Omental fat pad (tissue), 4 donors: ENCODE measurements around a stretch of chr7.

- PRO-cap, result no peak
- RAMPAGE, long total RNA, 4 experiments, result no peak in any of the 4 experiments
Measured at GRCh38 chr7:26152550-26153267, 711 bp downstream of the NFE2L3 start.

DNA sequence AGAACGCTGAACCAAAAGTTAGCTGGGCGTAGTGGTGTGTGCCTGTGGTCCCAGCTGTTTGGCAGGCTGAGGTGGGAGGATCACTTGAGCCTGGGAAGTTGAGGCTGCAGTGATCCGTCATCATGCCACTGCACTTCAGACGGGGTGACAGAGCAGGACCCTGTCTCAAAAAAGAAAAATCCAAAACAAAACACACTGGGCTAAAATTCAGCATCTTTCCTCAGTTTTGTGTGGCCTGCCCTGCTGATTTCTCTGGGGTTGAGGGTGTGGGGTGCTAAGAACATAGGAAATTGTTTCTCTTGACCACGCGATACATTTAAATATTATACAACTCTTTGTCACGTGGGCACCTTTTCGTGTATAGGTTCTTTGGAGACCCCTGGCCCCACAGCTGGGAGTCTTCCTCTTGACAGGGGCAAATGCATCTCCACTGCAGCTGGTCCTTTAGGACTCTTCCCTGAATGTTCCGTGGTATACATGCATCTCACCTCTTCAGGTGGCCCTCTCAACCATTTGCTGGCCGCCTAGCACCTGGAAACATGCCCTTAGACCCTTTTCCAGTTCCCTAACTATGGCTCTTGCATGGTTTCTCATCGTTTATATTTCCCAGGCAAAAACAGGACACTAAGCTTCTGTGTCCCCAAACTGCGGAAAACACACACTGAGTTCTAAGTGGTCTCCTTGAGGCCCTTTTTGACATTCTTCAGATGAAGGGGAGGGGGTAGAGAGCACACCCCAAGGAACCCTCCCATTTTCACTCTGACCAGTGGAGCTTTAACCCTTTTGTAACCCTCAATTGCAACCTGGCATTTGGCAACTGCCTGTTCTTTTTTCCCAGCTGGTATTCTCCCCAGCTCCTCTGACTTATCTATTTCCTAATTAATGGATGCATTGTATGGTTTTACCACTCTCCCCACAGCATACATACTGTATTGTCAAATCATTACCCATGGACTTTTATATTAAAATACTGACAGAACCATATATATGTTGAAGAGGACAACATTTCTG is 20.7 kb downstream of the HNRNPA2B1 start:
- PRO-cap, result no peak
- RAMPAGE, long total RNA, 4 experiments, result no peak in any of the 4 experiments

DNA sequence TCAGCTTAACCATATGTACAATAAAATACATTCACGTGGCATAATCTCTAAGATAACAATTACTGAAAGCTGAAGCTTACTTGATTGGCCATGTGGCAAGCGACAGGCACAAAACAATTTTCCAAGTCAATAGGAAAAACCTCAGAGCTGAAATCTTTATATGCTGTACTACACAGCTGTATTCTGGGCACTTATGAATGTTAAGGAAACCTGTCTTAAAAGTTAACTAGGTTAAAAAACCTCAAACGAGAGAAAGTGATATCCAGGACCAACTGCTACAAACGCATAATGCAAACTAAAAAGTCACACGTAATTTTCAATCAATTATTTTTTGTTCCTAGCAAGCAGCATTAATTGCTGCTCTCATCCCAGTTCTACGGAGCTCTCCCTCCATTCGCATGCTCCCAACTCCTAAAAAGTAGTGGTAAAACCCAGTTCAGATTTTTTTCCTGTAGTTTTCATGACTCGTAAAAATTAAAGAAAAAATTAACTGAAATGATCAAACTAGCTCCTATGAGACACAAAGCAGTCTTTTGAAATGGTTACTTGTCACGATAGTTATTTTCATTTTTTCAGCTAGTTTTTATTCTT is 2.0 kb downstream of the HNRNPA2B1 start:
- PRO-cap, result no peak
- RAMPAGE, long total RNA, 4 experiments, result no peak in any of the 4 experiments

DNA sequence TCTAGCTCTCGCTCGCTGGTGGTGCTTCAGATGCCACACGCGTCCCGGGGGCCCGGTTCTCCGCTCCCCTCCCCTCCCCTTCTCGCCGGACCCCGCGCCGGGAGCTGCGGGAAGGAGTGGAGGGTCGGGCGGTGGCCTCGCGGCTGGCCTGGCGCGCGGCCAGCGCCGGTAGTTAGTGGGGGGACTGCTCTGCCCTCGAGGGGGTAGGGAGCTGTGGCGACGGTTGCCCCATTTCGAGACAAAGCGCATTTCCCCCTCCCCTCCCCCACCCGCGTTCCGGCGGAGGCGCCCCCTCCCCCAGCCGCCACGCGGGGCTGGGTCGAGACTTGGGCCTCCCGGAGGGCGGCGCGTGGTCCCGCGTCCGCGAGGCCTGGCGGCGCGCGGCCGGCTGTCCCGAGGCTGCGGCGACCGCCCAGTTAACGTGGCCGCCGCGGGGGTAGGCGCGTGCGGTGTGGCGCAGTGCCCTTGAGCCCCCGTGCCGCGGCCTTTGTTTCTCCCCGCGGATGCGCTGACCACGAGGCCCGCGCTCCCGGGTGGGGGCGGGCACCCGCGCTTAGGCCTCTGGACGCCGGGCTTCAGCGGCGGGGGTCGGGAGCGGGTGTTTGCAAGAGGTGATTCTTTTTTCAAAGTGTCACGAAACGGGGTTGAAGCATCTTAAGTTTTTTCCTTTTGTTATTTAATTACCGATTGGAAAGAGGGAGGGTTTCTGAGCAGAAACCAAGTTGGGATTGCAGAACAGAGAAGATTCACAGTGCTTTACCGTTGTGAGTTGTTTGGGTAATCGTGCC is 495 bp downstream of the CBX3 start:
- PRO-cap, result no peak
- RAMPAGE, long total RNA, 4 experiments, result no peak in any of the 4 experiments

- PRO-cap, result no peak
- RAMPAGE, long total RNA, 4 experiments, result no peak in any of the 4 experiments
Measured at GRCh38 chr7:26211426-26212440, 10.2 kb downstream of the CBX3 start.

DNA sequence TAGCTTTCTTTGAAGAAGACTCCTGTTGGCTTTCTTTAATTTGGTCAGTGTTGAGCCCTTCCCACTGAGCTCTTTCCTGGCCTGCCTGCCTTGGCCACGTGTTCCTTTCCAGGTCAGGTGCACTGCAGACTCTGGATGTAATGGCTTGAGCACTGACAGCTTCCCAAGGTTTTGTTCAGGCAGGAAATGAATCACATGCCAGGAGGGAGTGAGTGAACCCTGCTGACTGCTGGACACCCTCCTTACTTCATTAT is 29.7 kb downstream of the SNX10 start:
- PRO-cap, result no peak
- RAMPAGE, long total RNA, 4 experiments, result no peak in any of the 4 experiments

- PRO-cap, result no peak
- RAMPAGE, long total RNA, 4 experiments, result no peak in any of the 4 experiments
Measured at GRCh38 chr7:26360680-26361101, 69.0 kb downstream of the SNX10 start.

DNA sequence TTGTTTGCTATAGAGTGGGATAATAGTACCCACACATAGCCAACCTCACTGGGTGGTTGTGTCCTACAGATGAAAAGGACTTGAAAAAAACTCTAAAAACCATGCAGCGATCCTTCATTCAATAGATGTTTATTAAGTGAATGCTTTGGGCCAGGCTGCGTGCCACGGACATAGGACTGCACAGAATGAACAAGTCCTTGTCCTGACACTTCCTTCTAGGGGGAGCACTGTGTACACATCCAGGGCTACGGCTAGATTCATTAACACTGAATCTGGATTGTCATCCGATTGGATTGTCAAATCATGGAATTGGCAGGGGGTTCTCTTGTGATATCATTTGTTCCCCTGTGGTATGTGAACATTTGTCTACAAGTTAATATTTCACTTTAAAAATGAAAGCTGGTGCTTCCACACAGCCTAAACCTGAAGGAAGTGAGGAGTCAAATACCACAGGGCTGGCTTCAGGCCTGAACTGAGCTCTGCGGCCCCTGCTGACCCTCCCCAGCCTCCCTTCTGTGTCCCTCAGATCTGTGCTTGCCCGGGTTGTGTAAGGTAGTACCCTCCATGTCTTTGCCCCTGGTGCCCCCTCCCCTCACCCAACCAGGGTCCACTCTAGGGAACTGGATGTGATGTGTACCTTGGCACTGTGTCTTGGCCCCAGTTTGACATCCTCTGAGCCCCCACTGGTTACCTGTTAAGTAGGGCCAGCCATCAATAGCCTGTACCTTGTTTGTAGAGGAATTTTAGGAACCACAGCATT is 75.6 kb downstream of the SNX10 start:
- PRO-cap, result no peak
- RAMPAGE, long total RNA, 4 experiments, result no peak in any of the 4 experiments

DNA sequence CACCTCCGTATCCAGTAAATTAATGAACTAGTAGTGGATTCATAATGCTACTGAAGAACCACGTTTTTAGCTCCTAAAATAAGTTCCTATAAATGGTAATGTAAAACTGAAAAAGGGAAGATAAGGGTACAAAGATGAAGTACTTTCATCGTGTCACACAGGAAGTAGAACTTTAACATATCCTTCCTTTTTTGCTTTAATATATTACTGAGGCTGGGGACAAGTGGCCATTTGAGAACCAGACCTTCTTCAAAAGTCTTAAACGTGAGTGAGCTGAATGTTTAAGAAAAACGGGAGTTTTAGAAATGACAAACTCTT is 879 bp downstream of the SKAP2 start:
- PRO-cap, result no peak
- RAMPAGE, long total RNA, 4 experiments, result no peak in any of the 4 experiments

DNA sequence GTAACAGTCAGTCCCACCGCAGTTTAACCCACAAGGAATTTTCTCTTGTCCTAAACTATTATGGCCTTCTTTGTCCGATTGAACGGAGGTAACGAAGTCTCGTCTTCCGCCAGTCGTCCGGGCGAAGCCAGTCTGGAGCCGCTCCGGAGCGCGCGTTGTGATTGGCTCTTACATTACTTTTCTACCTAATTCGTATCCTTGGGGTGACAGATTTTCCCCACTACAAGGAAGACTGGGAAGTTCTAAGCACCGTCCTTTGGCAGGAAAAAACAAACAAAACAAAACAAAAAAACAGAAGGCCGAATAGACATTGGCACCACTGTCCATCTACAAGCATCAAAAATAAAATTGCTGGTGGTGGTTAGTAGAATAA is 576 bp upstream of the SKAP2 start:
- PRO-cap, result no peak
- RAMPAGE, long total RNA, 4 experiments, result no peak in any of the 4 experiments

DNA sequence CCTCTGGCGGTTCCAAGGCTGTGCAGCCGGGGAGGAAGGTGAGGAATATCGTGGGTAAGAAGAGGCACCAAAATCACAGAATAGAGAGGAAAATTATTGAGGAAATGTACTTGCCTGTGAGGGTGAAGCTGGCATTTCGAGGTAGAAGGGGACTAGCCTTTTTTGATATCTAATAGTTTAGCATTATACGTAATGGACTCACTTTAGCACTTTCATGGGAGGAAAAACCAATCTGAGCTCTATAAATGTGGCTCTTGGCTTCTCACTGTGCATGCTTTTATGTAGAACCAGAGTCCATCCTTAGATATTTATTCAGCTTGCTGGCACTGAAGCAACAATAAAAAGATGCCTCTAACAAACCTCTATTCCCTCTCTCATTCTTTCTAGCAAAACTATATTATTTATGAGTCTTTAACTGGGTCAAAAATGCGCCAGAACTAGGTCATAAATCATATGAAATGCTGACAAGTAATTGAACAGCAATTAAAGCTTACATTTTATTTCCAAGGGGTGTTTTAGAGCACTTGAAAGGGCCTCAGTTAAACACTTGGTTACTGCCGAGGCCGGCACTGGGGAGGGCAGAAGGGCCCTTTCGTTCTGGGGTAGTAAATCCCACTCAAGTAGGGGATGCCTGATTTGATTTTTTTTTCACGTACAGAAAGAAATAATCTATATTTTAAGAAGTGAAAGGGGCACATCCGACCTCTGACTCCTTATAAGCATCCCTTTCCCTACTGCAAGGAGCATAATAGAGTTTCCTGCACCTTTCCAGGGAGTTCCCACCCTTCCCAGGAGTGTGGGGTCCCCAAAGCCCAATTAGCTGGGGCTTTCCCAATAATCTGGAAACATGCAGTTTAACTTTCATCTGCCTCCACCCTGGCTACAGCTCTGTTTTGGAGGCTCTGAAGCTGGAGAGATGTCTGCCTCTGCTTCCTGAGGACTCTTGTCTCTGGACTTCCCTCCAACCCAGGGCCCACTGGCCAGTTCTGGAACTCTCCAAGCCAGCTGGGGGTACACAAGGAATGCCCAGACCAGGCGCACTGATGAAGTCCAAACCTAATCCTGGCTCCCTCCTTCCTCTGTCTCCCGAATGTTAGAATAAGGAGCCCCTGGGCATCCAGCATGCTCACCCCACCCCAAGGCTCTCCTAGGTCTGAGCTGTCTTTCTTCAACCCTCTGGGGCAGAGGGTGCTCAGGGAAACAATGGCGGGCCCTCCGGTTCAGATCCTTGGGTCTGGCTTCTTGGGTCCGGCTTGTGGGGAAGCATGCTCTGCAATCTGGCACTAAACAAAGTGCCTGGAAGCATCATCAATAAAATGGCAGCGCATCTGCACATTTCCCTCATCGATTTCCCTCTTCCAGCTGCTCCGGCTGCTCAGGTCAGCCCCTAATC is 13.8 kb downstream of the HOXA4 start:
- PRO-cap, result no peak
- RAMPAGE, long total RNA, 4 experiments, result no peak in any of the 4 experiments

DNA sequence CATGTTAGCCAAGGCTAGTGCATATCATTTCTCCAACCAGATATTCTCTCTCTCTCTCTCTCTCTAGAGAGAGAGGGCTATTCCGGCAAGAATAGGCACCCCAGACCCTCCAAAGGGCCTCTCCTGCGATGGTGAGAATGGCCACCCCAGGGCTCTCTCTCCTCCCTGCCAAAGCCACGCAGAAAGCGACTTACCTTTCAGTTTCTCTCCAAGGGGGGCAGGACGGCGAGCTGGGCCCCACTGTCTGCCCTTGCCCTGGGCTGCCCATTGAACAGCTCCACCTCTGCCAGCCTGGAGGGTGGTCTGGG is 2.3 kb downstream of the HOXA3 start:
- PRO-cap, result no peak
- RAMPAGE, long total RNA, 4 experiments, result no peak in any of the 4 experiments

DNA sequence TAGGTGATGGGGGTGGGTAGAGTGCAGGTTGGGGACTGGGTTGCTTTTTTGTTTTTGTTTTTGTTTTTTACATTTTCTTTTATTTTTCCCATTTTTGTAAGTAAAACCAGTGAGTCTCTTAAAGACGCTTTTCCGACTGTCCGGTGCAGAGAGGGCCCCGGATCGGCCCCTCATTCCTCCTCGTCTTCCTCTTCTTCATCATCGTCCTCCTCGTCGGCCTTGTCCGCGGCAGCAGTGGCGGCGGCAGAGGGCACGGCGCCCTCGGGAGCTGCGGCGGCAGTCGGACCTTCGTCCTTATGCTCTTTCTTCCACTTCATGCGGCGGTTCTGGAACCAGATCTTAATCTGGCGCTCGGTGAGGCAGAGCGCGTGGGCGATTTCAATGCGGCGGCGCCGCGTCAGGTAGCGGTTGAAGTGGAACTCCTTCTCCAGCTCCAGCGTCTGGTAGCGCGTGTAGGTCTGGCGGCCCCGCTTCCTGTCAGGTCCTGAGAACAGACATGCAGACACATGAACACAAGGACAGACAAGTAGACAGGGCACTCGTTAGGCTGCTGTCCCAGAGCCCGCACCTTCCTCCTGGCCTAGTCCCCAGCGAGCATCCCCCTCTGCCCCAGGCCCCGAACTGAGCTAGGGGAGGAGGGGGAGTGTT is 1.6 kb downstream of the HOXA7 start:
- PRO-cap, result no peak
- RAMPAGE, long total RNA, 4 experiments, result no peak in any of the 4 experiments

DNA sequence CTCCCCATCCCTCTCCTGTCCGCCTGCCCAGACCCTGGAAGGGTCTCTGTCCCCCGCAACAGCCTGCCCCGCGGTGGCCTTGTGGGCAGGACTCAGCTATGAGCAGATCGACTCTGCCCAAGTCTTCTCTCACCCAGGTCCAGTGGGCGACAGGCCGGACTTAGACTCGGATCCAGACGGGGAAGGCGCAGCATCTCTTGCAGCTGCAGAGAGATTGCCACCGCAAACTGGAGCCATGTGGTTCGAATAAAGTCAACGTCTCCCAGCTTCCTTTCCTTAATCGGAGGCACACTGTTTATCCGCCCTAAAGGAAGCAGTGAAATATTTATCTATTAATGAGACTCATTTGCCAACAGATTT is 490 bp upstream of the HOXA7 start:
- PRO-cap, result no peak
- RAMPAGE, long total RNA, 4 experiments, result no peak in any of the 4 experiments

- PRO-cap, result no peak
- RAMPAGE, long total RNA, 4 experiments, result no peak in any of the 4 experiments
Measured at GRCh38 chr7:27159035-27159792, 2.7 kb upstream of the HOXA7 start.

GRCh38 chr7:27171007-27172340 is 2.6 kb downstream of the HOXA10 start:
- PRO-cap, result no peak
- RAMPAGE, long total RNA, 4 experiments, result no peak in any of the 4 experiments

- PRO-cap, result no peak
- RAMPAGE, long total RNA, 4 experiments, result no peak in any of the 4 experiments
Measured at GRCh38 chr7:27188143-27189203, 3.4 kb upstream of the HOXA11 start.

- PRO-cap, result no peak
- RAMPAGE, long total RNA, 4 experiments, result no peak in any of the 4 experiments
Measured at GRCh38 chr7:27200749-27201231, 899 bp upstream of the HOXA13 start.

GRCh38 chr7:27603711-27604899 is 58.6 kb downstream of the HIBADH start:
- PRO-cap, result no peak
- RAMPAGE, long total RNA, 4 experiments, result no peak in any of the 4 experiments

DNA sequence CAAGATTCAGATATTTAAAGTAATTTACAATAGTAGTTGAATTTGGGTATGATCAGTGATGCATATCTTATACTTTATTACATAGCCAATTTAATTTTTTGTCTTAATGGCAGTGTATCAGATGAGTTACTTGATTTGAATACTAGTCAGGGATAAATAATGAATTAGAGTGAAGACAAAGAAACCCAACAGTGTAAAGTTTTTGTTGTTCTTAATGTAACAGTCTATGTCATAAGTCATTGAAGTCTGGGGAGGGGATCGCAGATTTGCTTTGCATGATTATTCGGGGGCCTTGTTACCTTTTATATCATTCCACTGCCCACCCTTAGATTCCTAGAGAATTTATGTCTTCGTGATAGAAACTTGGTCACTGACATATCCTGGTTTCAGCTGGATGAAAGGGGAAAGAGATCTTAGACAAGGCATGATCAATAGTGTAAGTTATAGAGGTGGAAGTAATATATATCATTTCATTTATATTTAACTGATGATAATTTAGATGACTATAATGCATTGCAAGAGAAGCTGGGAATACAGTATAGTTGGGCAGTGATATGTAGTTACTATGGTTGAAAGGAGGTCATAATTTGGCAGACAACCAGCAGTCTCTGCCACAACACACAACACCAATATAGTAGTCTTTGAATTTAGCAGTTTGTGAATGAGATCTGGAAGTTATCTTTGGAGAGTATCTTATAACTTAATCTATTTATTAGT is 39.7 kb downstream of the TAX1BP1 start:
- PRO-cap, result no peak
- RAMPAGE, long total RNA, 4 experiments, result no peak in any of the 4 experiments